ENCODE data around the genes BCO2 and ANKK1.

- PRO-cap = no peak
Measured at GRCh38 chr11:111361878-111362347, 17.2 kb downstream of the POU2AF1 start.

- PRO-cap = no peak
Measured at GRCh38 chr11:111559863-111560331, 19.4 kb downstream of the LAYN start.

DNA sequence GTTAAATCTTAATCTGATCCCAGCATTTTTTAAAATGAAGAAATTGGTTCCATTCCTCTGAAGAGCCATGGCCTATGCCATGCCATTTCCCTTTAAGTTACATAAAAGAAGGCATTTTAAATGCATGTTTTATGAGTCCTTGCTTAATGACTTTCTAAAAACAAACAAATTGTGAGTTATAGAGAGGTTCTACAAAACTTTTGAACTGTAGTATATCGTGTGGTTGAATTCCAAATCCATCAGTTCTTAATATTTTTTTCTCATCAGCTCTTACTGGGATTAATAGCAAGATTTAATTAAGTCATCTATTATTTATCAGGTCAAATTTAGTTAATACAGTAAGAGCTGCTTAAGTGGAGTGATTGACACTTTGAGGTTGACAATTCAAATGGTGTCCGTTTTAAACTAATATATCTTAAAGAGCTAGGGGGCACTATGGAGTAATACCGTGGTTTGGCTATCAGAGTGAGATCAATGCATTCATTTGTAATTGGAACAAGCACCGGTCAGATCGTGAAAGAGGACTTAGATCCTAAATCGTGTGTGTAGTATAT is 2.0 kb downstream of the SIK2 start:
- PRO-cap = no peak

DNA sequence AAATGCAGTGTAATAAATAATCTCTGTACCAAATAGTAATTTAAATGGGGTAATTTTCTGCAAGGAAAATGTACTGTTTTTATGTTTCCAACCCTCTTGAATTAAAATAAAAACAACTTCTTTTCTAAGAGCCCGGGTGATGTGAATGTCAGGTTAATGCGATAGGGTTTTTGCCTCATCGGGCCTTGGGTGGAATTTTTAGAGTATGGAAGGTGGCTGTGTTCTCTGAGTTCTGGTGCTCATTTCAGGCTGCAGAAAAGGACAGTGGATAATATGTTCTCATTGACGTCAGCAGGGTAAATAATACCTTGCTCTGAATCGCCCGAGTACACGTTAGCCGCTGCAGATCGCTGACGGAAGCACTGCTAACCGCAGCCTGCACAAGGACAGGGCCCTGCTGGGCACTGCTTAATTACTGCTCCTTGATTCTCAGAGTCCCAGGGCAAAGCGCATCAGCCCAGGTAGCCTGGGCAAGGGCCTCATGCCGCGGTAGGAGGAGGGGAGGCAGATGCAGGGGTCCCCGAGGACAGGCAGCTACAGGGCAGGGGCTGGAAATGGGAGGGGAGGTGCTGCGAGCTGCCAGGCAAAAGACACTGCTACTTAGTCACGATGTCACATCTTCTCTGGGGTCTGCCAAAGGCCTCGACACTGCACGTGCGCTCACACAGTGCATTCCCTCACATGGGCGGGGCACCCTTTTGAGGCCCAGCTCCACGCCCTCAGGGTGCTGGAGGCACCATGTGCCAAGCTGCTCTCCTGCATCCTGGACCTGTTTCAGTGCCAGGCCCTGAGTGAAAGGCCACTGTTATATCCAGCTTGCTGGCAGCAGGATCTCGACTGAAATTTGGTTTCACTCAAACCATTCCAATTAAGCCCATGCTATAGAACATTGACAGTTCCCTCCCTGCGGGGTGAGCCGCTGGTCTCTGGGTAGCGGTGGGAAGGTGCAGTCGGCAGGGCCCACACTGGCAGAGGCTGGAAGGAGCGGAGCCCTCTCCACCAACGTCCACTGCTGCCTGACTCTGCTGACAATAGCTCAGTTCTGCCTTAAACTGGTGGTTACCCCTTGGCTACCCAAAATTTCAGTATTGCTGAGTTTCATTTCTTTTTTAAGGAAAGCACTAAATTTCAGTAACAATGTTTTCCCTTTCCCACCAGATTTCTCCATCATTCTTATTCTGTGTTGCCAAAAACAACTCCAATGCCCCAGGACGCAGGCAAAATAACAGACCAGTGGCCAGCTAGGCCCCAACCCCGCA is 35.0 kb downstream of the PPP2R1B start:
- PRO-cap = no peak

DNA sequence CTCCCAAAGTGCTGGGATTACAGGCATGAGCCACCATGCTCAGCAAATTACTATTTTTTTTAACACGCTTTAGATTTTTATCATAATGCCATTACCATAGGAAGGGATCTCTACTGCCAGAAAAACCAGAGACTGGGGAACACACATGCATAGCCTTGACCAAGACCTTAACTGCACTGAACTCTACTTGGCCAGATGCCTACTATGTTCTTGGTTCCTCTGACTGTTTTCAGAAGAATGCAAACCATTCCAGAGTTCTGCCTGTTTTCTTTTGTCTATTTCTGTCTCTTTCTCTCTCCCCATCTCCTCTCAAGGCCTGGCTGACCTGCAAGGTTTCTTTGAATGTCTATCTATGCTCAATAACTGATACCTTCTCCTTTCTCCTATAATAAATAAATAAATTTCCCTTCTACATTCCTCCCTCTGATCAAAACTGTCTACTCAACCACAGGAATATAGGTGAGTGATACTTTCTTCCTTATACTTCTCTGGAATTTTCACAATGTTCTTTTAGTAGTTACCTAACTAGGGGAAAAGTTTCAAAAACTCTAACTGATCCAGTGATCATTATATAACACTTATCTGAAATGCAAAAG is 20.8 kb downstream of the PPP2R1B start:
- PRO-cap = no peak

GRCh38 chr11:111767085-111767570 is 939 bp upstream of the PPP2R1B start:
- PRO-cap = no peak

DNA sequence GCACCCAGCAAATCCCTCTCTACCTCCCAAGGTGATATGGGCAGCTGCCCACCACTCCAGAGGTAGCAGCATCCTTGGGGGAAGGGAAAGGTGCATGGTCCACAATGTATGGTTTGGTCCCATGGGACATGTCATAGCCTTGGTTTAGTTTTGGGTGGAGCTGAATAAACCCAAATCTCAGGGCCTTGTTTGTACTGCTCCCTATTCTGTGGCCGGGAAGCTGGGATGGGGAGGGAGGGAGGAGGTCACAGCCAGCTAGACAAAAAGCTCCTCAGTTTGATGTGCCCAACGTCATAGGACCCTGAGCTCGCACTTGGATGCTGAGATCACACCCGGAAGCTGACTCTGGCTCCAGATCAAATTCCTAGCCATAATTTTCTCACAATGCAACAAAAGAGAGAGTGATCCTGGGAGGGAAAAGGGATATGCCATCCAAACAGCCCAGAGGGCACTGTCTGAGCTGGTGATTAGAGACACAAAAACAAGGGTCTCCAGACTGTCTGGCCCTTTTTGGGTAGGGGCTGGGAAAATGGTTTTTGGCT is 1.4 kb downstream of the HSPB2 start:
- PRO-cap = no peak

GRCh38 chr11:111924378-111924724 is 5.6 kb downstream of the C11orf52 start:
- PRO-cap = no peak

DNA sequence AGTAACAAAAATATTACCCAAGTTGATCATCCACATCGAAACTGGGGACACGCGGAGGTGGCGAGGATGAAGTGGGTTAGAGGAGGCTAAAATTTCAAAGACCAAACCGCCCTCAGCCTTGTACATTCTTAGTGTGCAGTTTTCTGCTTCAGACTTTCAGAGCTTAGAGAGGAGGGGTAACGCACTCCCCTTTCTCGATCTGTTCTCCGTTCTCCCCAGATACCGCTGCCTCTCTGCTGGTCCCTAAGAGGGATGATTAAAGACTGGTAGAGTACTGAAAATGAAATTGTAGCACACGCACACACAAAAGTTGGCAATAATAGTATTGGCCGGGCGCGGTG is 8.7 kb downstream of the C11orf52 start:
- PRO-cap = no peak

- PRO-cap = bidirectional peak, plus-strand start at chr11:112025930, minus-strand start at chr11:112026009
Measured at GRCh38 chr11:112025754-112026230, 584 bp downstream of the DLAT start.

DNA sequence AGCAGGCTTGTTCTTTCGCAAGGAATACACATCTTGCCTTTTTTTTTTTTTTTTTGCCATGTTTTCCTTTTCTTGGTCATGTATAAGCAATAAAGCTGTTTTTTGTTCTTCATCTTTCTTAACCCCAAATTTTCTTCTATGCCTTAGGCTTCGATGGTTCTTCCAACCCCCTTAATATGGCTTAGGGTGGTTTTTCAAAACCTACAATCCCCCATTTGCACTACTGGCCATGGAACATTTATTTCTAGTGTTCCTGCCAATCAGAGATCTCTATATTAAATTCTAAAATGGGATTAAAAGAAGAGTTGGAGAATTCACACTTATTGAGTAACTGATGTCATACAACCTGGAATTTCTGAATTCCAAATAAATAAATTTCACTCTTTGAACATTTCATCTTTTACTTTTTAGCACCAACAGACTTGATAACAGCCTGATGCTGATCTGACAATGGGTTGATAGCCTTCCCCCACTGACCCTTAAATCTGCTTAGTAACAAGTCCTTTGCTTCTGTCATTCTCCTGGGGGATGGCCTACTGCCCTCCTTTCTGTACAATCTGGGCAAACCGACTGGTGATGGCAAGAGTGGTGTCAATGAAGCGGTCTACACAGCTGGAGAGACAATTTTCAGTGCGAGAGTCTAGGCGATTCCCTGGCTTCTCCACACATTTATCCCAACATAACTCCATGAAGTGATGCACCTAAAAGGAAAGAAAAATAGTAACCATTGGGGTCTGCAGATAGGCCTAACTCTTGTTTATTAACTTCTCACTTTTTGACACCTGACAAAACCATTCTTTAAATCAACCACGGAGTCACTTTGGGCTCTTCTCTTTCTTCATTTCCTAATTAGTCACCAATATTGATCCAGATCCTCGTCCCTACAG is 1.6 kb downstream of the TIMM8B start:
- PRO-cap = no peak

DNA sequence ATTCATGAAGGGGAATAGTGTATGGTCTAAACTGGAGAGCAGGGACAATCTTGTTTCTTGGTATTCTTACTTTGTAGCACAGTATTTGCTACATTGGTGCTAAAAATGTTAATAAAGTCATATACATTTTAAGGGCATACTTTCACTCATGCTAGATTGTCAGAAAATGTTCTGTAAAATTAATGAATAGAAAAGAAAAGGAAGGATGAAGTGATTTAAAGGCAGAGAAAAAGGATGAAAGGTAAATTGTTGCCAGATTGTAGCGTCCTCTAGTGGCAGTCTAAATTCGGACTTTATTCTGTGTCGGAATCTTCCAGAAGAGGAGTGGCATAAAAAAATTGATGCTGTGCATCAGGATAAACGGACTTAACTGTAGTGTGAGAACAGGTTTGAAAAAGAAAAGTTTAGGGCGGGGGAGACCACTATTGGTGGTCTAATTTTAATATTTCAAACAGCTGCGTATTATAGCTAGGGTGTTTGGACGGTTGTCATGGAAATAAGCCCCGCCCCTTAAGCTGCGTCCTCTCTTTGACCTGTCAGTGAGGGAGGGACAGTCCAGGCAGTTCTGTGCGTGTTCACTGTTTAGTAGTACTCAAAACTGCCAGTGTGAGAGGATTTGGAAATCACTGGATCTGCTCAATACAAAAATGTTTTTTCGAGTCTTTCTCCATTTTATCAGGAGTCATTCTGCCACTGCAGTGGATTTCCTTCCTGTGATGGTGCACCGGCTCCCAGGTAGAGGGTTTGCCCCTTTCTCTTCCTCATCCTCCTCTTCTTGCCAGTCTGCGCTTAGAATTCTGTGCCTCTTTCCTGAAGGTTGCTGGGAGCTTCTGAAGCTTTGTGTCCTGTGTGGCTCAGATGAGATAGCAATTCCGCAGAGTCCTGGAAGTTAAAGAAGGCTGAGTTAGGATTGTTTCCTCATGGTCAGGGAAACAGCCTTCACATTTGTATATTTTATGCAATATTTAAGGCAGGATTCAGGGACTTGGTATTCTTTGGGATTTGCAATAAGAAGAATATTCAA is at the start of gene BCO2:
TSS of gene BCO2 (plus strand) at position 558 of the 1,024 bp plus-strand sequence.
- PRO-cap = no peak

- PRO-cap = no peak
Measured at GRCh38 chr11:112236081-112236394, 9.8 kb downstream of the PTS start.

- PRO-cap = no peak
Measured at GRCh38 chr11:112564103-112564946, 303.7 kb upstream of the PLET1 start.

GRCh38 chr11:112658441-112659118 is 302.6 kb upstream of the NCAM1 start:
- PRO-cap = unidirectional peak, minus-strand start at chr11:112658730

- PRO-cap = no peak
Measured at GRCh38 chr11:112942896-112943593, 18.2 kb upstream of the NCAM1 start.

DNA sequence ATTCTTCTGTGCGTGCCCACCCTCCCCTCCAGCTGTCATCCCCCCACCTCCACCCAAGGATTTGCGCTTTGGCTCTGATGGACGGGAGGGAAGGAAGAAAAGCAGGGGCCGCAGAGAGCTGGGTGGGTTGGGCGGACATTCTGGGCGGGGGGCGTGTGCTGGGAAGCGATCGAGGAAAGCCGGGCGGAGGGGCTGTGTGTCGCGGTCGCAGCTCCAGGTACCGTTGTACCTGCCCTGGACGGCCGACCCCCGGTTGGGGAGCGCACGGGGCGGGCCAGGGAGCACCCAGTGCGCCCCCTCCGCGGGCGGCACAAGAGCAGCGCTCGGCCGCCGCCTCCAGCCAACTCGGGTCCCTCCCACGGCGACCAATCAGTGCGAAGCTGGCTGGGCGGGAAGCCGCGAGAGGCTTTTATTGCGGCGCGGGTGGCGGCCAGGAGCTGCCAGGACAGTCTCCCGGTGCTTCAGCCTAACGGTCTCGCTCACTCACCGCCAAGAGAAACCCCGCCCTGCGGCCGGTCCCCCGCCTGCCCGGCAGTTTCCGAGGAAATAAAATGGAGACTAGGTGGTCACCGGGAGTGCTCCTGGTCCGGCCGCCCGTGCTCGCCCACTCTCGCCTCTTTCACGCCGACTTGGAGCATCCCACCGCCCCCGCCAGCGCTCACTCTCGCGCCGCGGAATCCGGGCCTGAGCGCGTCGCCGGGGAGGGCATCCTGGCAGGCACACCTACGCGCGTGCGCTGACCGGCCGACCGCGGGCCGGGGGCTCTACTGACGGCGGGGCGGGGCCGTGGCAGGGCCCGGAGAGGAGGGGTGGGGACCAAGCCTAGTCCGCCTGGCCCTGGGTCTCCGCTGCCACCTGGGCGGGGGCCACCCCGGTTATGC is 1.7 kb downstream of the NCAM1 start:
- PRO-cap = bidirectional peak, plus-strand start at position 443 of the sequence, minus-strand start at position 312 of the sequence; bidirectional peak, plus-strand start at position 825 of the sequence, minus-strand start at position 666 of the sequence

GRCh38 chr11:113387484-113388207 is at the start of gene ANKK1:
ANKK1 (plus strand) TSS chr11:113387779.
- PRO-cap = no peak

GRCh38 chr11:113505034-113505480 is 29.9 kb upstream of the DRD2 start:
- PRO-cap = no peak

DNA sequence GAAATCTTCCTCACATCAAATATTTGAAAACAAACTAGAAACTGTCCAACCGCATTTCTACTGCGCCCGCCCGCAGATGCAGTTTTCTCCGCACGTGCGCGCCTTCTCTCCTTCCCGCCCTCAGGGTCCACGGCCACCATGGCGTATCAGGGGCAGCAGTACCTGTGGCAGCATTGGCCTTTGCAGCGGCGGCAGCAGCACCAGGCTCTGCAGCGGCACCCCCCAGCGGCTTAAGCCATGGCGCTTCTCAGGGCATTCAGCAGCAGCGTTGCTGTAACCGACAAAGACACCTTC is 10.3 kb downstream of the CLDN25 start:
- PRO-cap = no peak

Measured in neuron (in vitro differentiated cells).